Diencephalon (tissue), 2 donors: Measurements from ENCODE around the gene IL20RB.

GRCh38 chr3:136893631-136894203 lies 31.7 kb downstream of the NCK1 start:
- RAMPAGE, long total RNA, result no peak

GRCh38 chr3:136957513-136958388 lies at the start of gene IL20RB:
IL20RB (plus strand) TSS chr3:136957983.
- RAMPAGE, long total RNA, result no peak

- RAMPAGE, long total RNA, result no peak
Measured at GRCh38 chr3:136961198-136961689, 3.5 kb downstream of the IL20RB start.

DNA sequence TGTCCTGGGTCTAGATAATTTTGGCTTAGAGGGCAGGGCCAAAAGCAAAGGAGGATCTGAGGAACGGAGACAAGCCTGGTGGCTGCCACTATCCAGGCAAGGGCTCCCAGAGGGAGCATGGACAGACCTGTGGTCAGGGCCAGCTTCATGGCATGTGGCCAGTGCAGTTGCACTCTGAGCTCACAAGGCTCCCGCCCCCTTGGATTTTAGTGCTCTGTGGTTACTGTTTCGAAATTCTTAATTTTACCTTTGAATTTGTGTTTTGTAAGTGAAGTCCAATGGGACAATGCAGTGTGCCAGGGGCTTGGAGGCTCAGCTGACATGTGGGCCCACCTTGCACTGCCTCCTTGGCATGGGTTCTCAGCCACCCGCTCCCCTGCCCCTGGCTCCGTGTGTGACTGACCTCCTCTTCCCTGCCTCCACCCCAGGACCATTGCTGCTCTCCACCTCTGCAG lies 65.6 kb downstream of the IL20RB start:
- RAMPAGE, long total RNA, result no peak

GRCh38 chr3:138261473-138262259 lies 68.0 kb downstream of the NME9 start:
- RAMPAGE, long total RNA, result no peak

DNA sequence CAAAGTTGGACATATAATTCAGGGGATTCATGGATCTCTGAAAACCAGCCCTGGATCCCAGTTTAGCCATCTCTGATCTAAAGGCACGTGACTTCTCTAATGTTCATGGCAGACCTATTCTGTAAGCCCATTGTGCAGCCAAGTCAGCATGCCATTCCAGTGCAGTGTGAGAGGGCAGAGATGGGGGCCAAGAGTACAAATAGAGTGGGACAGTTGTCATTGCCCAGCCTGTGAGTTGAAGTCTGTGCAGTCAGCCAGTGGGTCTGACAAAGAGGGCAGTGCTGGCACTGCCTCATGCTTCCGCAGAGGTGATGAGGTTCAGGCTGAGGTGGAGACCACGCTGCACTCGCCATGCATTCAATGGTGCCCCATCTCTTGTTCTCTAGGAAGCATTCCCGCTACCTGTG lies 3.5 kb downstream of the MRAS start:
- RAMPAGE, long total RNA, result no peak

DNA sequence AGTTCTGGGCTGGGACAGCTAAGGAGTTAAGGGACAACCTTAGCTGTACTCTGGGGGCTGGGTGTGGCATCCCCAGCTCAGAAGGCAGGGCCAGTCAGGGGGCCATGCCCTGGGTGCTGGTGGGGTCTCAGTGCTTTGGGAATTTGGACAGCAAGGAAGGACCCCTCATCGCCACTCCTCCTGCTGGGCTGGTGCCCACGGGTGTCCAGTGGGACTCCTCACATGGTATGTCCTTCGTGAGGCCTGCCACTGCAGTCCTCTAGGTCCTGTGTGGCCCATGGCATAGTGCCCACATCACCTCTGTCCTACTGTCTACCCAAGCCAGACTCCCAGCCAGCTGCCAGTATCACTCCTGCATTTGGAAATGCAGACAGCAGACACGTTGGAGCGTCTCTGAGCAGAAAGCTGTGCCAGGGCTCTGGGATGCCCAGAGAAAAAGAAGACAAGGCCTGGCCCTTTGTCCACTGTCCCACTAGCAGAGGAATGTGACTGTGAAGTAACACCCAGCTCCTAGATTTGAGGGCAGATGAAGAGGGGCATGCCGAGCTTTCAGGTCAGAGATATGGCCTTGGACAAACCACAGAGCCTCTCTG lies 12.1 kb downstream of the MRAS start:
- RAMPAGE, long total RNA, result no peak

- RAMPAGE, long total RNA, result no peak
Measured at GRCh38 chr3:138372656-138373207, 24.4 kb downstream of the MRAS start.

- RAMPAGE, long total RNA, result no peak
Measured at GRCh38 chr3:138442304-138442769, 7.9 kb downstream of the ESYT3 start.

DNA sequence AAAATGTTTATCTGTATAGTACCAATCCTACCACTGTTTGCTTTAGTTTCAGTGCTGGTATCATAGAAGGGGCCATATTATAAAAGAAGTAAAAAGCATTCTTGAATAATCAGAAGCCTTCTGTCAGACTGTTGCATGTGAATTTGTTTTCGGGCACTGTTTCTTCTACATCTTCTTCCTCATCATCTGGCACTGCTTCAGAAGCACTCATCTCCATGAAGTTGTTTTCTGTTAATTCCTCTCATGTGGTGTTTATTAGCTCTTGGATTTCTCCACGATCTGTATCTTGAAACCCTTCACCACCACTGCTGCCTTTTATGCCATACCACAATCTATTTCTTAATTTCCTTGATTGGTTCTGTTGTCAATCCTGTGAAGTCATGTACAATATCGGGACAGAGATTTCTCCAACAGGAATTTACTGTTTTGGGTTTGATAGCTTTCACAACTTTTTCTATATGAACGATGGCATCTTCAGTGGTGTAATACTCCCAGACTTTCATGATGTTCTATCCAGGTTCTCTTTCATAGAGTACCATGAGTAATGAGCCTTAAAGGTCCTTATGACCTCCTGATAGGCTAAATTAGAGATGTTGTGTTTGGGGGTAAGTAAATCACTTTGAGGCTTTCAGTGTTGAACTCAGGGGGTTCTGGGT lies 90.0 kb downstream of the PIK3CB start:
- RAMPAGE, long total RNA, result no peak

DNA sequence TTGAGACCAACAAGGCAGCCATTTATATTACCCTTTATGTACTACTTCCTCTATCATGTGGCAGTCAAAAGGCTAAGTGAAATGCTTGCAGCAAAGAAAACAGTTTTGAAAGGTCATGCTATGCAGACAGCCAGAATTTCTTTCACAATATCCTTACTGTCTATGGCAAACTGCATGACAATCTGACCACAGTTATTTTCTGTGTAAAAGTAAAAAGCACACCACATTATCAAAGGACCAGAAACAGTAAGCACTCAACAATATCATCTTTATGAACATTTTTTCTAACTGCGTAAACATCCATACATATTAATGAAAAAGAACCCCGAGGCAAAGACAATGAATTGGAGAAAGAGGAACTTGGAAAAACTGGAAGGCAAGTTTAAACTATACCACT lies 47.9 kb downstream of the PIK3CB start:
- RAMPAGE, long total RNA, result no peak

- RAMPAGE, long total RNA, result no peak
Measured at GRCh38 chr3:138835199-138835515, 429 bp upstream of the PIK3CB start.

DNA sequence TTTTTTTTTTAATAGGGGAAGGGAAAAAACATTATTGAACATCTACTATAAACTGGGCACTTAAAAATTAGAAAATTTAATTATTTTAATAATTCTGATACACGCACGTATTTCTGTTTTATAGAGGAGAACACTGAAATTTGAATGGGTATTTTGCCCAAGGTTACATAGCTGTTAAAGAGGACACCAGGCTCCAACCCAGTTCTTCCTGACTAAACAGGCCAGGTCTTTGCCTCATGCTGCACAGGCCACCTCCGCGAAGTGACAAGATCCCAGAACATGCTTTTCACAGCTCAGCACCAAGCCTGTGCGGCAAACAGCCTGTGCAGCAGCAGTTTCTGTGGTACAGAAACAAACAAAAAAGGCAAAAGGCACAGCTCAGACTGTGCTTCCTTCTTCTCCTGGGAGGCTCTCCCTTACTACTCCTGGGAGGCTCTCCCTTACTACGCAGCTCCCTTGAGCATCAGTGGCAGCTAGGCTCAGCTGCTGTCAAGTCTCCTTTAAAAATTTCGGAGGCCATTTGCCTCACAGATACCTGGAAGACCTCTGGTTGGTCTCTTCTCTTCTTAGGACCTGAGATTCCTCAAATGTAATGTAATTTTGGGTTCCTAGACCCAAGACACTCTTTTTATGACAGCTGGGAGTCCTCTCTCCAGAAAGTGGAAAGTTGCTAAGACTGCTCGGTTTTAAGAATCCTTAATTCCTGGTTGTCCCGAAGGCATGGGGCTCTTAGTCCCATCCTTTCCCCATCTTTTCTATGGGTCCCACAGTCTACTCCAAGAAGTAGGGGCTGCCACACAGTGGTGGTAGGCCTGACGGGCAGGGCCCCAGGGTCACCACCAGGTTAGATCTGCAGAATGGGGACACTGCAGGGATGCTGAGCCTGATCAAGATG lies 6.3 kb downstream of the FOXL2 start:
- RAMPAGE, long total RNA, result no peak

DNA sequence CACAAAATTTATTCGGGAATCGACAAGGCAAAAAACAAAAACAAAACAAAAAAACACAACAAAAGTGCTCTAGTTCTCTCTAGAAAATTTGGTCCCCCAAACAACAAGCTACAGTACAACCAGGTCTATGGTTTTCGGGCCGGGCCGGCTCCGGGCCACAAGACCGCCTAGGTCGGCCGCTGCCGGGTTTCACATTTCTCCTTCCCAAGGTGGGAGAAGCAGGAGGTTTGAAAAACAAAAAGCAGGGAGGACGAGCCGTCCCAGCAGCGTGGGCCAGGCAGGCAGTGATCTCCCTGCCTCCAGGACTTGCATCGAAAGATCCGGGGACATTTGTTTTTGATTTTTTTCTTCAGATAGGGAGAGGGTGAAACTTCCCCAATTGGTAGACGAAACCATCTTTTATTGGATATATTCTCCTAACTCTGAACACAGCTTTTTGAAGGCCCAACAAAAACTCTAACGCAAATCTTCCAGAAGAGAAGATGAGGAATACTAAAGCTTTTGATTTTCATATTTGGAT lies 2.6 kb downstream of the FOXL2 start:
- RAMPAGE, long total RNA, result no peak

GRCh38 chr3:139292673-139293363 lies 51.0 kb upstream of the MRPS22 start:
- RAMPAGE, long total RNA, result no peak

GRCh38 chr3:139373516-139374053 lies 15.9 kb downstream of the COPB2 start:
- RAMPAGE, long total RNA, result no peak

GRCh38 chr3:139480554-139481042 lies 4.3 kb upstream of the RBP2 start:
- RAMPAGE, long total RNA, result no peak

GRCh38 chr3:141360670-141361210 lies 7.6 kb upstream of the ZBTB38 start:
- RAMPAGE, long total RNA, result no peak

DNA sequence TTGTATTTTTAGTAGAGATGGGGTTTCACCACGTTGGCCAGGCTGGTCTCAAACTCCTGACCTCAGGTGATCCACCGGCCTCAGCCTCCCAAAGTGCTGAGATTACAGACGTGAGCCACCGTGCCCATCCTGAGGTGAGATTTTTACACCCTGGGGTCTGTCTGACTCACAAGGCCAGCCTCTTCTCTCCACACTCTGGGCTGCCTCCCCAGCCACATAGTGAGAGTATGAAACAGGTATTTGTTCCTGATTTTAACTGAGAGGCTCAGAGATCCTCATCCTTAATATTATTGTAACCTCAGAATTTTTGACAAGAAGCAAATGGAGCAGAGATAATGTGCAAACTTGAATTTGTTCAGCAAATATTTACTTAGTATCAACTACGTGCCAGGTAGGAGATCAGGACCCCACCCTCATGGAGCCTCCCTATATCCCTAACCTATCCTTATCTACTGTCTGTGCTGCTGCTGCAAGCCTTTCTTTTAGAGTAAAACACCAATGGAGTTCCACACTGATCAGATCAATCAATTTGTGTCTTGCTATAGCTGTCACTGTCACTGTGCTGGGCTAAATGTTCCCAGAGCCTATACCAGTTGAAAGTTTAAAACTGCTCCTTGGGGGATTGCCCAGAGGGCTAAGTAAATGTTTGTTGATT lies 41.0 kb downstream of the ZBTB38 start:
- RAMPAGE, long total RNA, result no peak

DNA sequence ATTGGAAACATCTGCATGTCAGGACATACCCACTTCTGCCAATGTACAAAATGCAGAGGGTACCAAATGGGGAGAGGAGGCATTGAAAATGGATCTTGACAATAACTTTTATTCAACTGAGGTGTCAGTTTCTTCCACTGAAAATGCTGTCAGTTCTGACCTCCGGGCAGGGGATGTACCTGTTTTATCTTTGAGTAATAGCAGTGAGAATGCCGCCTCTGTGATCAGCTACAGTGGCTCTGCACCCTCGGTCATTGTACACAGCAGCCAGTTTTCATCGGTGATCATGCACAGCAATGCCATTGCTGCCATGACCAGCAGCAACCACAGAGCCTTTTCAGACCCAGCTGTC lies 42.6 kb upstream of the RASA2 start:
- RAMPAGE, long total RNA, result no peak